ENCODE measurements around a stretch of chr18.

GRCh38 chr18:13417850-13418922, 199.6 kb downstream of the LDLRAD4 start:
- RRBS: 62% methylated on average over 3 of the region's 14 CpGs

DNA sequence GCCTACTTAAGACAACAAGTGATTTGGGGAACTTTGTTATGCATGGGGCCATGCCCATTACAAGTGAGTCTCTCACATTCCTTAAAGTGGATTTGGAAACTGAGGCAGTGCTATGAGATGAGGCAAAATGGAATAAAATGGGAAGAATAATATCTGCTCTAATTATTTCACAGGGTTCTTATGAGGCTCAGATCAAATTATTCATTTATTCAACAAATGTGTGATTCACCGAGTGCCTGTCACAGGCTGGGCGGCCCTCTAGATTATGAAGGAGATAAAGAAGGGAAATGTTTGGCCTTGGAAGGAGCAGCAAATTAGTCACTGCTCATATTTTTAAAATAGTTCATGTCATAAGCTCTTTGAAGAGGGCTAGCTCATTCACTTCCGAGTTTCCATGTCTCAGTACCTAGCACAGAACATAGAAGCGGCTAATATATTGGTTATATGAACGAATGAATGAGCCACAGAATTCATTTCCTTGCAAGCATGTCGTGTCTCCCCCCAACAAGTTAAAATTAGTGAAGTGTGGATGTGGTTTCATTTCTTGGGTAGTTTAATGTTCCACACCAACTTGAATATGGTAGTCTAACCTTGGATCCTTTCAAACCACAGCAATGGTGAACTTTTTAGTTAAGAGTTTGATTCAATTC, 217.4 kb downstream of the LDLRAD4 start:
- RRBS: no CpG with 5 or more reads among the region's 6 CpGs

DNA sequence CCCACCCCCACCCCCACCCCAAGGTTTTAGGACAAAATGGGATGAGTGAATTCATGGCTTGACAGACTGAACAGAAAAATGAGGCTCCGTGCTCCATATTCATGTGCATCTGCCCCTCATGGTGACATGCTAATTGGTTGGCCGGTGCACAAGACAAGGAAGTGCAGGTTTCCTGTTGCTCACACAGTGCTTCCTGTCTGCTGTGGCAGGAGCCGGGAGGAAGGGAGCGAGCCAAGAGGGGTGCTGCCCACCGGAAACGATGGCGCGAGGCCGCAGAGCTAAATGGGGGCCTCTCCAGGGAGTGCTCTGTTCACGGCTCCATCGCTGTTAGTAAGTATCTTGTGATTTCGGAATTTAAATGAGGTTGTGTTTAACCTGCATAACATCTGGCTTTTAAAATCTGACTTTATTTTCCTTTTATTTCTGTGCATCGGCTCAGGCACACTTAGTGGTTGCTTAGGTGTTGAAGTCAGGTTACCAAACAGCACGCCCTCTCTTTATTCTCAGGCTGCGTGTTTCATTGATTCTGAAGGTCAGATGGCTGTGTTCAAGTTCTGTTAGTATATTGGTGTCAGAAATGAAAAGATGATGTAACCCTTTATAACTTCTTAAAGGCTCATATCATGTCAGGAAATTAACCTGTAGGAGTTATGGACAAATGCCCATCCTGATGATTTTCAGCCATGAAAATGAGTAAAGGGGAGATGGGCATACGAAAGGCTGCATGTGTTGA, 246.4 kb downstream of the LDLRAD4 start:
- RRBS: 91% methylated on average over 2 of the region's 16 CpGs

GRCh38 chr18:13490769-13491728, 235.3 kb downstream of the FAM210A start:
- RRBS: 90% methylated on average over 2 of the region's 16 CpGs

DNA sequence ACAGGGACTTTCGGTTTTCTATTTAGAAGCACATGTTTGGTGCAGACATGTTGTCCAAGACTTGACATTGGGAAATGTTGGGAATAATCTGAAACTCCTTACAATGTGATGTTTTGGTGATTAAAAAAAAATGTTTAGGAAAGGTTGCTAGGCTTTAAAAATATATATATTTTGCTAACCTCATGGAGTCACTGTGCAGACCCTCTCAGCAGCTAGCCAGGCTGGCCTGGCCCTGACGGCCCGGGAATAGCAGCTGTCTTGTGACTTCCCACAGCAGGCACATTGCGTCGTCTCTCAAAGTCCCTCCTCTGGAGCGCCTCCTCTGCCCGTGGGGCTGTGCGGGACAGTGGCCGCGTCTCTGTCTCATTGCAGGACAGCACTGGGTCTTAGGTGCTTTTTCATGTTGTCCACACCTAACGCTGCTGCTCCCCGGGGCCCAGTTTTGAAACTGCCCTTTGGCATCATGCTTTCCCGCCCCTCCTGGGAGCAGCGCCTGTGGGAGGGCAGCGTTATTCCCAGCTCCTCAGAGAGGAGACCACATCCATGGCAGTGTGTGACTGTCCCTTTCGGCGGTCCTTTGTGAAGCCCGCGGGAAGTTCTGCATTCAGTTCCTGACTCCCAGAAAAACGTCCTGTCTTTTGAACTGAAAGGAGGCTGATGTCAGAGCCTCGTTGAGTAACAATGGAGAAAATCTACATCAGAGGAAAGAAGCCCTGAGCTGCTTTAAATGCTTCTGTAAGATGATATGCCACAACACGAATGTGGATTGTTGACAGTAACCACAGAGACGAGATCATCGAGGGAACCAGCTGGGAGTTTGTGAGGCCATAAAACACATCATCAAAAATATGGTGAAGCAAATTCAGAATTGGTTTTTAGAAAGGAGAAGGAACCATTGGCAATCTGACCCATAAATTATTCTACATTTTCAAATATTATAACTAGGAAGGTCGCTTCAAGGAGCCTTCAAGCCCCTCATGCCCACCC, 226.1 kb downstream of the FAM210A start:
- RRBS: no CpG with 5 or more reads among the region's 25 CpGs

DNA sequence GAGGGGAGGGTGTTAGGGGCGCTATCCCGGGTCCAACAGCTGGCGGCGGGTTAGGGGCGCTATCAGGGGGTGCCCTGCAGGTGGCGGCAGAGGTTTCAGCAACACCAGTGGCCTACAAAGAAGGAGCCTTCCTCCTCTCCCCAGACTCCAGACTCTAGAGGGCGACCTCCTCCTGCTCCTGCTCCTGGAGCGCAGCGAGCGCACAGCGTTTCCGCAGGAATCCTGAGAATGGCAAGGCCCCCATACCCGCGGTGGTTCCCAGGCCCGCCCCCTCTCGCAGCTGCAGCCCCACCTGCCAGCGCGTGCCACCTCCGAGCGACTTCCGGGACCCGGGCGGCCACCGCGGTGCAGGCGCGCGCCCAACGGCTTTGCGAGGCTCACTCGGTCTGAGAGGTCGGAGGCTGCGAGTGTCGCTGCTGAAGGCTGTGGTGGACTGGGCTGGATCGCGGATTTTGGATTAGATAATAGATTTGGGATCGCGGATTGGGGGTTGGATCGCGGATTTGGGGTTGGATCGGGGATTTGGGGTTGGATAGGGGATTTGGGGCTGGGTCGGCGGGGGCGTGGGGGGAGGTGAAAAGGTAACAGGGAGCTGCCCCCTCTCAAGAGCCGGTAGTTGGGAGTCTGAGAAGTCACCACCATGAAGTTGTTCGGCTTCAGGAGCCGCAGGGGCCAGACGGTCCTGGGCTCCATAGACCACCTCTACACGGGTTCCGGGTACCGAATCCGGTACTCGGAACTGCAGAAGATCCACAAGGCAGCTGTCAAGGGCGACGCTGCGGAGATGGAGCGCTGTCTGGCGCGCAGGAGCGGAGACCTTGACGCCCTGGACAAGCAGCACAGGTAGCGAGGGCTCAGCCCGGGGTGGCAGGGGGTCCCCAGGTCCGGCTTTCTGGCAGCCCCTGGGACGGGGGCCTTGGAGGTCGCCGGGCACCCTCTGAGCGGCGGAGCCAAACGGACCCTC, 46.8 kb upstream of the ZNF519 start:
- RRBS: 25% methylated on average over 4 of the region's 70 CpGs

- RRBS: no CpG with 5 or more reads among the region's 4 CpGs
These were observed 134.6 kb downstream of the ROCK1 start for GRCh38 chr18:20976881-20977589.

DNA sequence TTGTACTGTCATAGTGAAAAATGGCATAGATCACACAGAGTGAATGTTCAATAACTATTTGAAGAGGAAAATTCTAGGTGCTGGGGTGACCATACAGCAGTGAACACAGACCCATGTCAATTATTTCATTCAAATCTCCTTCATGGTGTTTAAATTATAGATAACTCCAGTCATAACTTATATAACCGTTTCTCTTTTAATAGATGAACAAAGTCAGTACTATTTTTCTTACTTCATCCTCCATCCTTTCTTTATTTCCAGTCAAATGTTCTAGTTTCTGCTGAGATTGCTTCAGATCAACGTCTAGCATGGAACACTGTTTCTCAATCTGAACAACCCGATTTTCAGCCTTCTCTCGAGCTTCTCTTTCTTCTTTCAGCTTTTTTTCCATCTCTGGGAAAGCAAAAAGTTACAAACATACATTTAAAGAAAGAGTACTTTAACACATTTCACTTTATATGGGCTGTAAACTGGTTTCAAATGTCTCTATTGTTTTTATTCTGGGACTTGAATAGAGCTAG, 124.8 kb downstream of the ROCK1 start:
- RRBS: no CpG with 5 or more reads among the region's 4 CpGs

DNA sequence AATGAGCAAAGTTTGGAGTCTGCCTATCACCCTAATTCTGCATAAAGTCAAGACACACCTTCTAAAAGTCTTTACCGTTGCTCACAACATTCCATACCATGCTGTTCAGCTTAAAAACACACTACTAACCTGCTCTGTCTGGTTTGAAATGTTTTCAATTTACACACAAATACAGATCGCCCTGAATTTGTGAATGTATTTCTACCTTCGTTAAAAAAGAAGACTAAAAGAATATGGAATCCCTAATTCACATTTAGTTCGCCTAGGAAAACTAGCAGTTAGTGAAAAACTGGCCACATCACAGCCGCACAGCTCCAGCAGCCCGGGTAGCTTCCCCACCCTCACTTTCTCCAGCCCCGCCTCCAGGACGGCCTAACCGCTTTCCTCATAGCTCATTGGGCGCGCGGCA, 316 bp upstream of the MIB1 start:
- RRBS: 2% methylated on average over 5 of the region's 12 CpGs

- RRBS: no CpG with 5 or more reads among the region's 7 CpGs
These were observed 124.2 kb upstream of the GATA6 start for GRCh38 chr18:22044957-22045800.

DNA sequence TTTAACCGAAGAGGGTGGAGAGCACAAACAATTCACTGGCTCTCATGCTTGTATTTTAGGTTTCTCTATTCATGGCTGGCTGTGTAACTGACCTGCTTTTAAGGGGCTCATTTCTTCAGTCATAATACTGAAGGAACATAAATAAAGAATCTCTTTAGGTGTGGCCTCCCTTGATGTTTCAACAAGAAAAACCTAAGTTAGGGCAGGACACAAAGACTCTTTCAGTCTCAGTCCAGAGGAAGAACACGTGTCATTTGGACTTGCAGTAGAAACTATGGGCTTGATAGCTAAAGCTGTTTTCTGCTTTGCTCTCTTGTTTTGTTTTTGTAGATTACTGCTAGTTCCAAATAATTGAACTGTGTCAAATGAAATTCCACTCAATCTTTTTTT, 108.8 kb upstream of the GATA6 start:
- RRBS: no CpG with 5 or more reads among the region's 2 CpGs

DNA sequence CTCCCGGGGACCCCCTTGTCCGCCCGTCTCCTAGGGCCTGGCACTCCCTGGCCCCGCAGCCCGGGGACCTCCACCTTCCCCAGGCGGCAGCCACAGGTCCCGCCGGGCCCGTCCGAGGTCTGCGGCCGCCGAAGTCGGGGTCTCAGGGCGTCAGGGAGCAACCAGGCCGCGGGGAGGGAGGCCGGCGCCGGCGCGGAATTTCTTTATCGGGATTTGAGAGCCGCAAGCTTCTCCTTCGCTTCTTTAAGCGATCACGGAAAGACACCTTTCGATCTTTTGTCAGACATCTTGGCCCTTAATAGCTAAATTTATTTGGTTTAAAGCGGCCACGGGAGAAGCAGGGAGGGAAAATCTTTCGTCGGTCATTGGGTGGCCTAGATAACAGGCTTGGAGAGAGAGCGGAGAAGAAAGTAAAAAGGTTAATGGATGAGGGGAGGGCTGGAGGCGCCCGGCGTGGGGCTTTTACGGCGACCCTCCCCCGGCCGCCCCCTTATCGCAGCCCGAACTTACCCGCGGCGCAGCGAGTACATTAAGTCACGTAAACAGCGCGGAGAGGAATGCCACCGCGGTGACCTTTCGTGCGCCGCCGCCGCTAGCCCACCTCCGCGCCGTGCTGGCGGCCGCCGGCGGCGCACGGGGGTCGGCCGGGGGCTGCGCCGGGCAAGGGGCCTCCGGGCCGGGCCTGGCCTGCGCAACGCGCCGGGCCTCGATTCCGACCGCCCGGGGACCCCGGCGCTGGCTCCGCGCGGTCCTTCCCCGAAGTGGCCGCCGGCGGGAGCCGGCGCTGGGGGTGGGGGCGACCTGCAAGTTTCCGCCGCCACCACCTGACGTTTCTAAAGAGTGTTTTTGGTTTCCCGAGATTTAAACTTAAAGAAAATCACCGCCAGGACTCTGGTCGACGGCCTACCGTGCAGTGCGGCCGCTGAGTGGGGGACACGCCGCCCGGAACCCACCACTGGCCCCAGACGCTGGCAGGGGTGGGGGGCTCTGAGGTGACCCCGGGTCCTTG, 4.1 kb upstream of the GATA6 start:
- RRBS: 15% methylated on average over 29 of the region's 106 CpGs

DNA sequence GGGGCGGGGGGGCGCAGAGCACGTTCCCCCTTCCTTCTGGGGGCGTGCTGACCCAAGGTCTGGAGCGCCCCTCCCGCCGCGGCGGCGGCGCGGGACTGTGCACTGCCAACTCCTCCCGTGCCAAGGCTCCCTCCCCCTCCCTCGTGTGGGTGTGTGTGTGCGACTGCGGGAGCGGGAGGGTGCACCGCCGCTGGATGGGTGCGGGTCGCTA, 513 bp upstream of the GATA6 start:
- RRBS: no CpG with 5 or more reads among the region's 21 CpGs

DNA sequence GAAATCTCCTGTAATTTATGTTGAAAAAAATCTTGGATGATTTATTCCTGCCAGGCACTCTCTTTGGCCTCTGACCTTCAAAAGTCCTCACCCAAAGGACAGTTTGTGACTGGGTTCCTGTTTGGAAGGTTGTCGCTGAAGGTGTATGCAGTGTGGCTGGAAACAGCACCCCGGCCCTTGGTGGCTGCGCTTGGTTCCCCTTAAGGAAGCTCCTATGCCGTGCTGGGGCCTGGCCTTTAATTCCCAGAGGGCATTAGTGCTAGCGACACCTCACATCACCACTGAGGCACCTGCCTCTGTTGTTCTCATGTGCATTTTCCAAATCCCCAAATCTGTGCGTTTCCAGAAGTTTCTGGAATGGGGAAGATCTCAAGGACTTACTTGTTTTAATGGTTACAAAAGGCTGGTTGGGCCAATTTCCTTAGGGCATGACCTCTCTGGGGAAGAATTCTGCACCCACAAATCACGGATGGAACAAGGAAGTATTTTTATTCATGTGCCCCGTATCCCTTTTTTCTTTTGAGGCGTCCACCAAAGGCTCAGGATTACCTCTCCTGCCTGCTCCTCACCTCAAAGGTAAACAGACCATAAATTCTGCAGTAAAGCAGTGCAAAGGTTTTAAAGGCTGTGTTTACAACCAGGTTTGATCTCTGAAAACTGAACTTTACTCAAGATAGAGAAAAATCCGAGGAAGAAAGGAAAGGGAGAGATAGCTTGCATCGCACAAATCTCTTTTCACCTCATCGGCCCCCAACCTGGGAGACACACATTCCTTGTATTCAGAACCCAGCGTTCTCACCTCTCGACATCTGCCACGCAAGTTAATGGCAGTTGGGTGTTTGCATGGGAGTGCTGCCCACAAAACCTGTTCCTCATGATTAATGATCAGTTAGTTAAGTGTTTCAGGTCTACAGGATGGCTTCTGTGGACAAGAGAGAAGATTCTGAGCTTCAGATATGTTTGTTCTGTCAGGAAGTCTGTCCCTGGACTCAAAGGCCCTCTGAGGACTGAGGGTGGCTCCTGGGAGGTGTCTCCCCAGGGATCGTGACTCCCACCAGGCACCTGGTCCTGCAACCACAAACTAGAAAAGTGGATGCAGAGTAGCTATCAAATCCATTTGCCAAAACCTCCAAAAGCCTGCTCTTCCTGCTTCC, 72.4 kb downstream of the GATA6 start:
- RRBS: no CpG with 5 or more reads among the region's 16 CpGs

- RRBS: no CpG with 5 or more reads among the region's 10 CpGs
These were observed 106.4 kb downstream of the GATA6 start for GRCh38 chr18:22275761-22276297.

- RRBS: no CpG with 5 or more reads among the region's 13 CpGs
These were observed 93.7 kb downstream of the CTAGE1 start for GRCh38 chr18:22324010-22324459.

GRCh38 chr18:22536437-22536952, 118.8 kb upstream of the CTAGE1 start:
- RRBS: no CpG with 5 or more reads among the region's 7 CpGs

- RRBS: no CpG with 5 or more reads among the region's 53 CpGs
These were observed 141.4 kb upstream of the CTAGE1 start for GRCh38 chr18:22558802-22559778.